Mammary microvascular endothelial cell (primary cell): ENCODE results near the genes DNAI2 and MRPL58.

DNA sequence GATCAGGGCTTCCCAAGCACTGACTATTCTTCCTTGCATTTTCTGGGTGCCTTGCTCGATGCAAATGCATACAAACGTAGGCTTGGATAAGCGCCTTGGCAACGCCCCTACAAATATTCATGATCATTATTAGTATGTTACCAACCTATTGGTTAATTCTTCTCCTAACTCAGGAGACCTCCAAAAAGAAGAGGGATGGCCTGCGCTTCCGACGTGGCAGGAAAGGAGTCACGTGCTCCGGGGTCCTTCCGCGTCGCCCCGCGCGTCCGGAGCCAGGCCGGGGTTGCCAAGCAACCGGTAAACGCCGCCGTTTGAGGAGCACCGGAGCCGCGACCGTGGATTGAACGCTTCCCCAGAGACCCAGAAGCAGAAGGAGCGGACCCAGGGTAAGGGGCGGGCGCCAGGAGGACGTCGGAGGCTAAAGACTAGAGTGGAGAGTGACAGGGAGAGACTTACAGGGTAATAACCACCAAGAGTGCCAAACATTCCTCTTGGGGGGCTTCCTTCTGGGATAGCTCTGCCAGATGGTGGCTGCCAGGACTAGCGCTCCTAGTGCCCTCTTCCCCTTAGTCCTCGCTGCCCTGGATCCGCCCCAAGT, at the start of gene DNAI2:
DNAI2 (plus strand) TSS at position 275 of the 598 bp plus-strand sequence.
- RAMPAGE, long total RNA, result no peak

GRCh38 chr17:74324917-74325567, 984 bp upstream of the KIF19 start:
- RAMPAGE, long total RNA, result no peak

- RAMPAGE, long total RNA, result no peak
These were observed 13.4 kb downstream of the GPR142 start for GRCh38 chr17:74380466-74381344.

- RAMPAGE, long total RNA, result no peak
These were observed 15.9 kb upstream of the GPRC5C start for GRCh38 chr17:74415909-74416375.

DNA sequence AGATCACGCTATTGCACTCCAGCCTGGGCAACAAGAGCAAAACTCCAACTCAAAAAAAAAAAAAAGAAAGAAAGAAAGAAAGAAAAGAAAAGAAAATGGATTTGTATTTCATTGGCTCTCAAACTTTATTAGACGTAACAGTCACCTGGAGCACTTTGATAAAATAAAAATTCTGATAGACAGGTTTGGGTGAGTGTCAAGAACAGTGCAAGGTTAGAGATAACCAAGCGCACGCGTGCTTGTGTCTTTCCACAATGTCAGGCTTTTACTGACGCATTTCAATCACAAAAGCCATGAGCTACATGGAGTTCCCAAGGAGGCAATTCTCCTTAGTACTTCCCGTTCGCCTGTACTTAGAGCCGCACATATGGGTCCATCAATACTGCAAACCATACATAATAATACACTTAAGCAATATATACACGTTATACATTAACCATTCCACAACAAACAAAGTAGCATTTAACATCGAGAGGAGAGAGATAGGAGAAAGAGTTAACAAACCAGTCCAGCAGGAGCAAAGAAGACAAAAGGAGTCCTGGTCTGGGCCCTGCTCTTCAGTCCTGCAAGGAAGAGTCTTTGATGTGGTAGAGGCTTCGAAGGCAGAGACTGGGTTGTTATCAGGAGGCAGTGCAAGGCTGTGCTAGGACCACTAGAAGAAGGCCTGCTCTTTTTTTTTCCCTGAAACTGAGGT, 12.0 kb upstream of the GPRC5C start:
- RAMPAGE, long total RNA, result no peak

GRCh38 chr17:74429524-74430060, 2.3 kb upstream of the GPRC5C start:
- RAMPAGE, long total RNA, result no peak

- RAMPAGE, long total RNA, result no peak
These were observed 1.9 kb upstream of the GPRC5C start for GRCh38 chr17:74430061-74430389.

DNA sequence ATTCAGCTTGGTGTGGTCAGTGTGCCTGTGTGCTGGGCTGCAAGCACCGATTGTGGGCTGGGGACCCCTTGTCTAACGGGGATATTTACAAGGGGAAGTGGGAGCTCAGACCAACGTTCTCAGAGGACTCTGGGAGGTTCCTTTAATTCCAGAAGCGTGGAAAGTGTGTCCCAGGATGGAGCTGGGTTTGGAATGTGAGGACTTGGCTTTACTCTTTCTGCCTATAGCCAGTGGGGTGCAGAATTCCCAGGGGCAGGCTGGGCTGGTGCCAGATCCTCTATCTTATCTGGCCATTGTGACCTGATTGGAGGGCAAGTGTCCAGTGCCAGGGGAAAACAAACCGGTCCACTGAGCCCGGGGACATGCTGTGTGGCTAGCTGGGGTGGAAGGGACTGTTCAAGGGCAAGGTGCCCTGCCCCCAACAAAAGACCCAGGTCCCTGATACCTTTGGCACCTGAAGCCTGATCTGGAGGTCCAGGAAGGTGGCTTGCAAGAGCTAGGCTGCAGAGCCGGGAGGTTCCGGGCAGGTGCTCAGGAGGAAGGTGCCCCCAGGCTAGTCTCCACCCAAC, 6.5 kb downstream of the NAT9 start:
- RAMPAGE, long total RNA, result no peak

GRCh38 chr17:74778032-74778584, 1.8 kb downstream of the TMEM104 start:
- RAMPAGE, long total RNA, result no peak

DNA sequence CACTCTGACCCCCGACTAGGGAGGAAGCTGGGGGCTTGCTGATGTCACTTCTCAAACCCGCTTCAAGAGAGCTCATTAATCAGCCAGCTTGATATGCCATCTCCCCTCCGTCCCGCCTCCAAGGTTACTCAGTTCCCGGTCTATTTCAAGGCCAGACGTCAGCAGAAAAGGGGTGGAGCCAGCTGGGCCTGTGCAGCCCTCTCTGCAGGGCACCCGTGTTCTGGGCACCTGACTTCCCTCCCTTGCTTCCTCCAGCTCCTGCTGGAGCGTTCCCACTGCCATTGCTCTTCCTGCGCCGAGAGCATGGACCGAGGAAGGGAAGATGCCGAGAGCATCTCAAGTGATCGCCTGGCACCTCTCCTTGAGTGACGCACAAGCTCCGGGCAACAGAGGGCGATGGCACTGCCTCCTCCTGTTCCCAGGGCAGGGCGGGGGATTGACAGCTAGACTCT, 29.2 kb downstream of the TMEM104 start:
- RAMPAGE, long total RNA, result no peak

GRCh38 chr17:74847180-74847651, 12.5 kb downstream of the GRIN2C start:
- RAMPAGE, long total RNA, result no peak

- RAMPAGE, long total RNA, result no peak
These were observed 1.3 kb upstream of the FDXR start for GRCh38 chr17:74874061-74874556.

GRCh38 chr17:74923499-74923890, 440 bp upstream of the USH1G start:
- RAMPAGE, long total RNA, result no peak

DNA sequence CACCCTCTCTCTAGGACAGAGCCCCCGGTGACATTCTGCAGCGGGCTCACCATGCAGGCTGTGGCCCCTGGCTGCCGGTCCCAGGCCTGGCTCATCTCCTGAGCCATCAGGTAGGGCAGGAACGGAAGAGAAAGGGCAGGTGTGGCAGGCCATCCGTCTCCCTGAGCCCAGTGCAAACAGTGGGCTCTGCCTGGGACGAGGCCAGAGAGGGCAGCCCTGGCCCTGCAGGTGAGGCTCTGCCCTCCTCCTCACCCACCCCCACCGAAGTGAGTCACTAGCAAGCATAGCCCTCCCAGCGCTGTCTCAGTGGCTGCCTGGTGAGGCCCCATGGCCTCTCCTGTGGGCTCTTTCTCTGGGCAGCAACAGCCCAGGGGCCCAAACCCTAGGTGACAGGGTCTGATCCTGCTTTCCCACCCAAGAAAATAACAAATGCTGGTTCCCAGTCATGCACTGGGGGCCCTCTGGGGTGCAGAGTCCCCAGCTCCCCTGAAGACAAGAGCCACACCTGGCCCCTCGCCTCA, 14.6 kb downstream of the OTOP3 start:
- RAMPAGE, long total RNA, result no peak

- RAMPAGE, long total RNA, result no peak
These were observed at the start of gene MRPL58 for GRCh38 chr17:75012277-75012765. Gene MRPL58, plus strand, starts transcription at chr17:75012670.

DNA sequence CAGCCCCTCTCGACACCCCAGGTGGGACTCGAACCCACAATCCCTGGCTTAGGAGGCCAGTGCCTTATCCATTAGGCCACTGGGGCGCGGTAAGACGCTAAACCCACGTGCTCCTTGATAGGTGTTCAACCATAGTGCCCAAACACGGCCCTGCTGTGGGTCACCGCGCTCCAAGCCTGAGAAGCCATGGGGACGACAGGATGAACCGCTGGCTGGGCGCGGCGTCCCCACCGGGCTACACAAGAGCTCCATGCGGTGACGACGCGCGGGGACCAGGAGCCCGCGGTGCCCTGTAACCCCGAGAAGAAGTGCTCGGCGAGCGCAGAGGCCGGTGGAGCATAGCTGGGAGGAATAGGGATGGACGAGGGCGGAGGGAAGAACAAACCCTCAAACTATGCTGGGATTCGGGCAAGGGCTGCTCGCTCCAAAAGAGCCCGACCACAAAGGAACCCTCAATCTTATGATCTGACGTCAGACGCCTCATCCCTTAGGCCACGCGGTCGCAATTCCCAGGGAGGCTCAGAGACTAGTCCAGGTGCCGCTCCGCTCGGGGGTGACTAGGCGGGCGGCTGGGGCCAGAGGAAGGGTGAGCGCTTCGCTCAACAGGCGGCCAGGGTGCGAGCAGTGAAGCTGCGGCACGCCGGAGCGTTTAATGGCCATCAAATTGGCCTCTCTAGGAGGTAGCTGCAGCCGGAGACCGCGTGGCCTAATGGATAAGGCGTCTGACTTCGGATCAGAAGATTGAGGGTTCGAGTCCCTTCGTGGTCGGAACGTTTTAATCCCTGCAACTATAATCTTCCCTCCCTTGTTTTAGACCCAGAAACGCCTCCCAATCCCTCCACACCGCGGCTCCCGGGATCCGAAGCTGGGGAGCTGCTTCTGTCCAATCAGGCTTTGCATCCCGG, 12.1 kb downstream of the ATP5PD start:
- RAMPAGE, long total RNA, result no peak

DNA sequence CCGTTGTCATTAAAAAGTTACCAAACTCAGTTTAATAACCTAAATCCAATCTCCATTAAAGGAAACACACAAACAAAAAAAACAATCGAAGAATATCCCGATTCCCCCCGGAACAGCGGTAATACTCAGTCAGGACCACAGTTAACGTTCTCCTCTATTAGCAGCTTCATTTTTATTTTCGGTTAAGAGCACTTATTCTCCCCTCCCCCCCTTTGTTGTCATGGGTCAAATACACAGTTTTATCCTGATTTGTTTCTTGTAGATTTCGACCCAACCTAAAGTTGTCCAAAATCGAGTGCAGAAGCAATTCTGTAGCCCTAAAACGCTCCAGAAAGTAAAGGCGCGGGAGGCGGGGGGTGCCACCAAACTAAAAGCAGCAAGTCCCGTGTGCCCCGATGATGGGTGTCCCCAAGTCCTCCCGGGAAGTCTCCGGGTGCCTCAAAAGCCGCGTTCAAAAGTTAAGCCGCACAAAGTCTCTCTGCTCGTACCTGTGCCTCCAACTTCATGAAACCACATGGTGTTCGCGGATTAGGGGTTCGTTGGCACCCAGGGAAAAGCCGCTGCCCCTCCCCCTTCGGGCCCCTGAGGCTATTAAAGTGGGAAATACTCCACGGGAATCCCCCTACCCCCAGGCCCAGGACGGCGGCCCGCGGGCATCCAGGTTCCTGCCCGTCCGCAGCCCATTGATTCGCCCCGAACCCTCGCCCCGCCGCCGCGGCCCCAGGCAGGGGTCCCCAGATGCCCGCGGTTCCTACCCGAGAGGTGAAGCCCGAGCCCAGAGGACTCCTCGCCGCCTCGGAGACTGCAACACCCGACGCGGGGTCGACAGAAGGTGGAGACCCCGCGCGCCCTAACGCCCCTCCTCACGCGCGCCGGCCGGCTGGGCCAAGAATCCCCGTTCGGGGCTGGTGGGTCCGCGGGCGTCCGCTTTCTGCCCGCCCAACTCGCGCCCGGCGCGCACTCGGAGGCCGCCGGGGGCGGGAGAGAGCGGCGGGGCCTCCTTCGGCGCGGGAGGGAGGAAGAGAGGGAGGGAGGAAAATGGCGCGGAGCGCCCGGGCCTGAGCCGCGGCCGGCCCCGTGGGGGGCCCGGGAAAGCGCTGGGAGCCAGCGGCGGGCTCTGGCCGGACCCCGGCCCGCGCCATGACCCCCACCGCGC, 754 bp downstream of the SUMO2 start:
- RAMPAGE, long total RNA, result no peak

- RAMPAGE, long total RNA, result no peak
These were observed 385 bp downstream of the NUP85 start for GRCh38 chr17:75205829-75206299.

- RAMPAGE, long total RNA, result no peak
These were observed 16.7 kb downstream of the GGA3 start for GRCh38 chr17:75244560-75245198.

DNA sequence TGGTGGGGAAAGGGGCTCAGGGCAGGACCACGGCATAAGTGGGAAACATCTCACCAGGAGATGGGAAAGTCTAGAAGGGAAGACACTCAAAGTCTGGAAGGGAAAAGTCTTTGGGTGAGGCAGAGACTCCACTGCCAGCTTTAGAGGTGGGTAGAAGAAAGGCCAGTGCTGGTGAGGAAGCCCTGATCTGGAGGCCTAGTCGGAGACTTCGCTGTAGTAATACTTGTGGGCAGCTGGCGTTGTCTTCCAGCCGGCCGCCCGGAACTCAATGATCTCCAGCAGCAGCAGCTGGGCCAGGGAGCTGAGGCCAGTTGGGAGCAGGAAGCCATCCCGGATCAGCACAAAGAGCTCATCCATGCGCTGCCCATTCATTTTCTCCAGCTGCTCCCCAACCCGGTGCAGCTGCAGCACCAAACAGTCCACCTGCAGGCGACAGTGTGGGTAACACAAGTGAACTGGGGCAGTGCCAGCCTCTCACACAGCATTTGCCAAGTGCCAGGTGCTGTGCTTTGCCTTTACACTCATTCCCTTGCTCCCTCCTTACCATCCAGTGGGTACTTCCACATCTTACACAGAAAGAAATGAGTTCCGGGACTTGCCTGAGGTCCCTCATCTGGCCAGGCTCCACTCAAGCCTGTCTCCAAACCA, 4.4 kb downstream of the MIF4GD start:
- RAMPAGE, long total RNA, result no peak